T47D (cell line): ENCODE data around the genes ENTPD6 and NINL.

GRCh38 chr20:24953575-24954313 is 4.7 kb downstream of the CST7 start:
- RRBS, result no CpG with 5 or more reads among the region's 21 CpGs

GRCh38 chr20:25006350-25006920 is 13.9 kb upstream of the APMAP start:
- RRBS, result no CpG with 5 or more reads among the region's 9 CpGs

- RRBS, result no CpG with 5 or more reads among the region's 8 CpGs
Observed at GRCh38 chr20:25013813-25014096, 21.2 kb upstream of the APMAP start.

DNA sequence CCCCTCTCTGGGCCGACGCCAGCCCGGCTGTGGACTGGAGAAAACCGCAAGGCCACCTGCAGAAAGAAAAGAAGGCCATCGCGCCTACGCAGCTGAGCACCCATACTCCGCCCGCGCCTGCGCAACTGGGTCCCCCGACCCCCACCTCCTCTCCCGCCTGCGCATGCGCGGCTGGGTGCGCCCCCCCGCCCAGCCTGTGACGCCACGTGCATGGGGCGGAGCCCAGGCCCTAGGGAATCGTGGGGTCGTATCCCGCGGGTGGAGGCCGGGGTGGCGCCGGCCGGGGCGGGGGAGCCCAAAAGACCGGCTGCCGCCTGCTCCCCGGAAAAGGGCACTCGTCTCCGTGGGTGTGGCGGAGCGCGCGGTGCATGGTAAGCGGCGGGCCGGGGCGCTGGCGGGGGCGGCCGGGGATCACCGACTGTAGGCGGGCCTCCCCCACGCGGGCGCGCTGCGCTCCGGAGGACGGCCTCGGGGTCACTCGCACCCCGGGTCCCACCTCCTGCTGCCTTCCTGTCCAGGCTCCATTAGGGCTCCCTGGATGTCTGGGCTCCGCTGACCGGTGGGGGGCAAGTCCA is at the start of gene ENTPD6:
TSS of gene ENTPD6 (plus strand) at position 216 of the 575 bp plus-strand sequence.
- RRBS, result 1% methylated on average over 22 of the region's 60 CpGs

DNA sequence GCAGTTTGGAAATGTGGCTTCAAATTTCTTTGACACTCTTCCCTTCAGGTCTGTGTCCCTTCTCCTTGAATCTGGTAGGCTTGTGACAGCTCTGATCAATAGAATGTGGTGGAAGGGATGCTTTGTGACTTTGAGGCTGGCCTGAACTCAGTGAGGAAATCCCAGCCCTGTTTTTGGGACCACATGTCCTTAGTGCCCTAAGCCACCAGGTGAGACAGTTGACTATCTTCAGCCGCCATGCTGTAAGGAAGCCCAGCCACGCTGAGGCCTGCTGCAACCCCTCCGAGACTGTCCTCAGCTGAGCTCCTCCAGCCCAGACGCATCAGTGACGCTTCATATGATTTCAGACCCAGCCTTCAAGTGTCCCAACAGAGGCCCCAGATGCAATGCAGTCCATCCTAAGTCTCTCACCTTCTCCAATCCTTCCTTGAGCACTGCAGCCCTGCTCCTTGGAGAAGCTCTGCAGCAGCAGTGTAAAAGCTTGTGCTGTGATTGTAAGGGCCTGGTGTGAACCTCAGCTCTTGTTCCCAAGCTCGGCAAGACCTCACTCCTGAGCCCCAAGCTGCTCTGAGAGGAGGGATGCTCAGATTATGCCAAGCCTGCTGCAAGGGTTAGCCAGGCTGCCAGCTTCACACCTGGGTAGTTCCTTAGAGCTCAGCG is 76.2 kb downstream of the NINL start:
- RRBS, result no CpG with 5 or more reads among the region's 7 CpGs

GRCh38 chr20:25585385-25586063 is at the start of gene NINL:
Gene NINL (minus strand): TSS chr20:25585531.
- RRBS, result 2% methylated on average over 26 of the region's 62 CpGs

DNA sequence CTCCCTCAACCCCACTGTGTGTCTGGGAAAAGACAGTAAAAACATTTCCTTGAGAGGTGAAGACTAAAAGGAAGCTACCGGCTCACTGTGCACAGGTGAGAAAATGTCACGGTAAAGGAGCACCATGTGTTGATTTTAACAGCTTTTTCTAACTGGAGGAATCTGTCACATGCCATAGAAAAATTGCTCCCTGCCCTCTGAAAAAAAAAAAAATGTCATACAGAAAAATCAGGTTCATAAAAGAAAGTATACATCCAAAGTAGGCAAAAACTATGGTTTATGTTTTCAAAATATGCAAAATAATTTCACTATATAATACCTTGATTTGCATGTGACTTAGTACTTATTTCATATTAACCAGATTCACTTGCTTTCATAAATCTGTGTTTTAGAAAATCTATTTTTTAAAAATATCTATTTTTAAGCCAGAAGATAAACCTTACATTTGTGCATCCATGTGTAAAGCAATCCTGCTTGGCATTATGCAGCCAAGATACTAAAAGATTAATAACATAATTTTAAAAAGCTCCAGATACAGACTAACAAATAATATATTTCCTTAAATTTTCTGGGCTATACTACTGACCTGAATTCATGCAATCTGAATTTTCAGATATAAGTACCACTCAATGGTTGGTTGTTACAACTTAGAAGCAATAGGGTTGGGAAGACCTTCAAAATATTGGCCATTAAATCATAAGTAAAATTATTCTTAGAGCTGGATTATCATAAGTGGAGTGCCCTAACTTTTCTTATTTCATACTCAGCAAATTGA is 8.5 kb downstream of the NANP start:
- RRBS, result no CpG with 5 or more reads among the region's 2 CpGs

DNA sequence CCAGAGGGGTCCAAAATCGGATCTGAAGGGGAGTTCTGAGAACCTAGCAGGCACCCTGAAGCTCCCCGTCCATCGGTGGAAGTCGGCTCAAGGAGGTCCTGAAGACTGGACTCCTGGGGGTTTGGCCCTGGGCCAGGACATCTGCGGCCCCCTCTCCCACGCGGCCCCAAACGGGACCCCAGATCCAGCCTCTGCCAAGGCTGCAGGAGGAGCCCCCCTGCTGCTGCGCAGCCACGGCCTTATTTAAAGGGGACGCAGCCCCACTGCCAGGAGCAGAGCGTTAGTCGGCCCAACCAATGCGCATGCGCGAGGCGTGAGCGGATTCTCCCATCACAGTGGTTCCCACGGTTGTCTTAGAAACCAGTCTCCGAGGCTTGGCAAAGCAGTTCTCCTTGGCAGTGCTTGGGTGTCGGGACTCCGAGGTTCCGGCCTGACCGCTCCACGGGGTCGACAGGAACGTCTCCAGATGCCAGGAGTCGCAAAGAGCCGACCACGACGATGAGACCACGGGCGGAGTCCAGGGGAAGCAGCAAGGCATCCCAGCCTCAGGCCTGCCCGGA is 288.3 kb upstream of the ZNF337 start:
- RRBS, result no CpG with 5 or more reads among the region's 34 CpGs

DNA sequence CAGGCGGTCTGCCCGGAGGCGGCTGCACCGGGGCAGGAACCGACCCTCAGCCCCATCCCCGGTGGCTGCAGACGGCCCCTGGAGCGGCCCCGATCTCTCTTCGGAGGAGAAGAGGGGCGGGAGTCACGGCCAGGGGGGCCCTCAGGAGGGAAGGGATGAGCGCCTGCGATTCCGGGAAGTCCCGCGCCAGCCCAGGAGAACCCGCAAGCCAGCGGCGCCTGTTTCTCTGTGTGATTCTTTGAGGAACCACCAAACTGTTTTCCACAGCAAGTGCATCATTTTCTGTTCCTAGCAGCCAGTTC is 671.2 kb upstream of the DEFB115 start:
- RRBS, result no CpG with 5 or more reads among the region's 20 CpGs

DNA sequence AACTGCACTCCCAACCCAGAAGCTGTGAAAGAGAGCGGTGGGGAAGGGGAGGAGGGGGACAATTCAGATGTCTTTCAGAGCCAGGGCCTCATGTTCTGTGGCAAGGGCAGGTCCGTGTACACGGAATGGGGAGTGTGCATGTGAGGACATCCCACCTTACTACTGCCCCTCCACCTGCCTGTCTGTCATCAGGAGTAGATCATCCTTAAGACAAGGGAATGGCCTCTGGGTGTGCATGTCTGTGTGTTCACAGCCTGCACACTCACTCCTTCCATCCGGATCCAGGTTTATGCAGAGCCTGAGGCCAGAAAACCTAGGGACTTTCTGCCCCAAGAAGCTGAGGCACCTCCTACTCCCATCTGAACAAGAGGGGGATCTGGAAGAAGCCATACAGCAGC is 853 bp downstream of the REM1 start:
- RRBS, result no CpG with 5 or more reads among the region's 4 CpGs

DNA sequence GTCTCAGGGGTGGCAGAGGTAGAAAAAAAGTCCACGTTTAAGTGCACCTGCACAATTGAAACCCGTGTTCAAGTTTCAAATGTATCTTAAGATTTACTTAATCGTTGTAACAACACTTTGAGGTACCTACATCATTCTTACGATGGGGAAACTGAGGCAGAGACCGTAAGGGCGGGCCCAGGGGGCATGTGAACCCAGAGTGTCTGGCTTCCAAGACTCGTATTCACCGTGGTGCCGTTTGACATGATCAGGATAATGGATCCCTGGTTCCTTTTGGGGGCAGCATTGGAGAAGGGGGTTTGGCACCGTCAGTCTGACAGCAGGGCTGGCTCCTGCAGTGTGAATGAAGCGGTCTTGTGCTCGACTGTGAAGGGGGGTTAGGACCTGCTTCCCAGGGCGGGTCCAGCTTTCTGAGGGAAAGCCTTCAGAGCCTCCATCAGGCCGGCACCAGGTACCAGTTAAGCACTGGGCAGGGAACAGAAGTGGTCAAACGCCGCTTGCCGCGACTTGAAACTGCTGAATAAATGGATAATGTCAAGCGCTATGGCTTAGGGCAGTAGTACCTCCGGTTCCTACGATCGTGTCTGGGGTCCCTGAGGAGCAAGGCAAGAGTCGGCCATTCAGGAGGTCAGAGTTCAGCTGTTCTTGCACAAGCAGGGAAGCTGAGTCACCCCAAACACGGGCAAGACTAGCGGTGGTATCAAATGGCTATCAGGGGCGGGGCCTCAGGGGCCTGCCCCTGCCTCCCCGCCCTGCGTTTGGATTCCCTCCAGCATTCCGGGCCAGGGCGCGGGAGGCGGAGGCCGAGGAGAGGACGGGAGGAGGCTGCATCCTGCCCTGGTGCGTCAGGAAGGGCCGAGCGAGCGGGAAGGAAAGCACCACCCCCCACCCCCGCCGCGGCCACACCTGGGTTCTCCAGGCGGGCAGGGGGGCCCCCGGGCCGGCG is 25.3 kb downstream of the MCTS2 start:
- RRBS, result under 1% methylated on average over 5 of the region's 45 CpGs

GRCh38 chr20:31675629-31676352 is 38.1 kb downstream of the COX4I2 start:
- RRBS, result no CpG with 5 or more reads among the region's 9 CpGs

DNA sequence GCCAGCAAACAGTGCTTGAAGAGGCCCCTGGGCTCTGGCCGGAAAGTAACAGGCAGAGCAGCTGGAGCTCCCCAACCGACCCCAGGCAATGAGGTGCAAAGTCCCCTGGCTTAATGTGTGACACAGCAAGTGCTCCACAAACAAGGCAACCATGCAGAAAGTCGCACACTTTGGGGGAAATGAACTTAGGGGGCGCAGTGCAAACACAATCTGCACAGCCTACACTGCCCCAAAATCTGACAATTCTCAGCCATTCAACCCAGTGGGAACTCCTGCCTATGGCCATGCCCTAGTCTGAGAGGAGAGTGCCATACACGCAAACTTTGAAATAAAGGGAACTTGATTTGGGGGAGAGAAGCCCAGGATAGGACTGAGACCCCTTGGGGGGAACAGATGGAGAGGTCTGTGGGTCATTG is 1.8 kb downstream of the BCL2L1 start:
- RRBS, result no CpG with 5 or more reads among the region's 5 CpGs

GRCh38 chr20:31811967-31812186 is 7.3 kb upstream of the MYLK2 start:
- RRBS, result no CpG with 5 or more reads among the region's 4 CpGs

DNA sequence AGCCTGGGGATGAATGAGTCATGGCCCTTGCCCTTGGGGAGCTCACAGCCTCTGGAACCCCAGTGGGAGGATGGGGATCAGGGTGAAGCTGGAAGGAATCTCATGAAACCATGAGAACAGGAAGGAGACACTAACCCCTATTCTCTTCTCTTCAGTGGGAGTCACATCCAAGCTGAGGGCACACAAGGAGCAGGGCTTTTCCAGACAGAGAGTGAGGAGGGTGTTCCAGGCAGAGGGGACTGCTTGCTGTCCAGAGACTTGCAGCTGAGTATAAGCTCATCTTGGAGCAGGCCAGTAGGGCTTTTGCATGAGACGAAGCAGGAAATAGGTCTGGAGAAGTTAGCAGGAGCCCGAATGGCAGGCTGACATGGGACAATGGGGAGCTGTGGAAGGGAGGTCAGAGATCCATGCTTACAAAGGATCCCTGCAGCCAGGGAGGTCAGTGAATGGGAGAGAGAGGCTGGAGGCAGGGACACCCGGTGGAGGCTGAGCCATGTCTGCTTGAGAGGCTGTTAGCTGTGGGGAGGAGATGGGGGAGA is 7.4 kb downstream of the FOXS1 start:
- RRBS, result no CpG with 5 or more reads among the region's 3 CpGs

DNA sequence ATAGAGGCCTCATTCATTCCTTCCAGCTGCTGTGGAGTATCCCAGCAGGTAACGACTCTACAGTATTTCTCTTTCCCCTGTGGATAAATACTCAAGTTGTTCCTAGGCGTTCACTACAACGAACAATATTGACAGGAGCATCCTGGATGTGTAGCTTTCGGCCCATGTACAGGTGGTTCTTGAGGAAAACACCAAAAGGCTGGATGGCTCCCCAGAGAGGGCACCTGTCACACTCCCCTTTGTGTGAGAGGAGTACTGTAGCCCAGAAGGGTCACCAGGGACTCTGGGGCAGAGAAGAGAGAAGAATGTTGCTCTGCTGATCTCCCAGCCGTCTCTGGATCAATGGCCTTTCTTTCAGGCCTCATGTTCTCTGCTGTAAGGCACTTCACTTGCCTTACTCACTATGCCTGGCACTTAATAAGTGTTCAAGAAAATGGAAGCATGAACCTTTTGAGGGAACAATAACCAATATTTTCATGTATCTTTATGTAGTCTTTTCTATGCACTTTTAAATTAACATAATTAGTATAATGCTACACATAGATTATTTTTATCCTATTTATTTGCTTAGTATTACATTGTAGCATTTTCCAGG is 3.0 kb downstream of the HCK start:
- RRBS, result no CpG with 5 or more reads among the region's 5 CpGs

DNA sequence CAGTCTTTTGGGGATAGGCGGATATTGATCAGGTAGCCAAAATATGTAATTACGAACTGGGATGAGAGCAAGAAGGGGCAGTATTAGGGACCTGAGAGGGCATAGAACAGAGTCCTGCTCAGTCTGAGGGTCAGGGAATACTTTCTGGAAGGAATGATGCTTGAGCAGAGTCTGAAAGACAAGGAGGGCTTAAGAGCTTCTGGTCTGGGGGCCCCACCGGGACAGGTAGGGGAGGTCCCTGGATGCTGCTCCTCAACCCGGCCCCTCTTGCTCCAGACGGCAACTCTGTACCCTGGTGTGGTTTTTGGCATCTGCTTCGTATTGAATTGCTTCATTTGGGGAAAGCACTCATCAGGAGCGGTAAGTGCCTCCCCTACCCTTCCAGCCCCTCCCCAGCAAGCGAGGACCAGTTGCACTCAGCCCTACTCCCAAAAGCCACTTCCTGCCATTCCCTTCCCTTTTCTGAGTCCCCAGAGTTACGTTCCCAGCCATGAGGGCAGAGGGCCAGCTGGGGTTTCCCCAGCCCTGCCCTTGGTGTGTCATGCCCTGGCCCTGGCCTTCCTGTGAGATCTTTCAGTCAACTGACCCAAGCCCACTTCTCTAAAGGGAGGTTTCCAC is 45.4 kb downstream of the TM9SF4 start:
- RRBS, result no CpG with 5 or more reads among the region's 9 CpGs

DNA sequence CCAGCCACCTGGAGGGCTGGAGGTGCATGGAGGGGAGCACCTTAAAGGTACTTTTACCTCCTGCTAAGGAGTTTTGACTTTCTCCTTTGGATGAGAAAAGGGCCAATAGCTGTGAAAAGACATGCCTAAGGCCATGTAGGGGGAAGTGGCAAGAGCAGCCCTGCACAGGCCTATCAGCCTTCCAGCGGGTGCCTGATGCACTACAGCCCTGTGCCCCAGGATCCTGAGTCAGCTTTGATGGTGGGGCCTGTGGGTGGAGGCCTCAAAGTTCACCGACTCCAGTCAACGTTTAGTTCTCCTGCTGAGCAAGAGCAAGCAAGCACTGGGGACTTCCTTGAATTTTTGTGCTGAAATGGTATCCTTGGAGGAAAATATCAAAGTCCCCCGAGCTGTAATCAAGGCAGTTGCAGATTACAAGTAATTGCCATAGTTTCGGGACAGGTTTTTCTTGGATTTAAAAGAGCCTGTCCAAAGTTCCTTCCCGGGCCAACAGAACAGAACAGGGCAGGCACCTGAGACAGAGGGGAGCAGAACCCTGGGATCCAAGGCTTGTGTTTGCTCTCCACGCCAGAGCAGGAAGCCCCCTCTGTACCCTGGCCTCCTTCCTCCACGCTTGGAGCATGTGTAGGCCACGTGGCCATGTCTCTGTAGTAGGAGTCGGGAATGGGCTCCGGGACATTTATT is 25.5 kb downstream of the PLAGL2 start:
- RRBS, result no CpG with 5 or more reads among the region's 11 CpGs

DNA sequence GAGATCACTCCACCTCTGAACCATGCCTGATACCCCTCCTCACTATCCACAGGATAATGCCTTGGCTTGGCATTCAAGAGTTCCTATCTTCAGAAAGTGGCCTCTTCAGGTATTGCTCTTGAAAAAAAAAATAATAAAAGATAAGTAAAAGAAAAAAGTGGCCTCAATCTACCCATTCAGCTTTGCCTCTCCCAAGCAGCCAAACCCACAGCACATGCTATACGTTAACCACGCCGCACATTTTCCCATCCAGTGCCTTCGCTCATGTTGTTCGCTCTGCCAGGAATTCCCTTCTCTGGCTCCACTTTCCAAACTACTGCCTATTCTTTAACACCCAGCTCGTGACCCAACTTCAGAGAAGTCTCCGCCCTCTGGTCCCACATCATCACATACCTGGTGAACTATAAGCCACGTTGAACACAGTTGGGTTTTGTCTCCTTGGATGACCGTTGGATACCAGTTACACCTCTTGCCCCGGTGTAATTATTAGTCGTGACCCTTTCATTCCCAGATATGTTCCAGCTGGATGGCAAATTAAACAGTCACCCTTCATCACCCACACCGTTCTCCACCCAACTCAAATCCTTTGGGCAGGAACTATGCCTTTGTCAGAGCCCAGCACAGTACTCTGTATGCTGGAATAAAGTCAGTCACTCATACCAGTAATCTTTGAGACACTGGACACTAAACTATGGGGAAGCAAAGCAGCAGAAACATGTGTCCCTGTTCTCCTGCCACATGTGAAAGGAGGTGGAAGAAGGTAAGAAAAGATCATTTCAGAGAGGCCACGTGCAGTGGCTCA is 22.7 kb downstream of the PLAGL2 start:
- RRBS, result no CpG with 5 or more reads among the region's 13 CpGs

DNA sequence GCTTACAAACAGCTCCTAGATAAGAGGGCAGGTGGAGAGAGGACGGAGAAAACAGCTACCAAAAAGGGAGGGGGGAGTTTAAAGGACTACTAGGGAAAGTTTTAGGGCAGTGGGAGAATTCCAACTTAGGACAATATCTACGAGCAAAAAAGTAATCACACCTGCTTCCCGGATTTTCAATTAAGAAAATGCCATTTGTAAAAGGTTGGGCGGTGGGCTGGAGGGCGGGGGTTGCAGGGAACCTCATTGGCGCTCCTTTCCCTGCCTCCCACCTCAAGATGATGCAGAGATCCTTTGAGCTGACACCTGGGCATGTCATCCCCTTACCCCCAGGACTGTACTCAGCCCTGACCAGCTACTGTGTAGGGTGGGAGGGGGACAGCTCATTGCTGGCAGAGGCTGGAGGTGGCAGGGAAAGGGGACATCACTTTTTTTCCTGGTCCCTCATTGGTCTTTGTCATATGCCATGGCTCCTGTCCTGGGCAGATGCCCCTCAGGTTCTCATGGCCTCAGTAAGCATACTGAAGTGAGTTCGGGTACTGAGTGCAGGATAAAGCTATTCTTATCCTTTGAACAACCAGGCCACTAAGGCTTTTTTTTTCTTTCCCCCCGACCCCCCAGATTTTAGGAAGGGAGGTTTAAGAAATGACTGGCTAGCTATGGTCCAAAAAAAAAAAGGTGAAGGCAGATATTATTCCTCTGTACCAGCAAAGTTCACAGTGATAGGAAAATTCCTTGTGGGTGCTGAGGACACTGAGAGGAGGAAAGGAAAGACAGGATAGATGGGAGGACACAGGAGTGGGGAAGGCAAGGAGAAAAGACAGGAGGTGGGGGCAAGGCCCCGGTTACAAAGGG is 14.1 kb downstream of the PLAGL2 start:
- RRBS, result 83% methylated on average over 1 of the region's 9 CpGs